Skin of body (tissue), 2 donors: ENCODE measurements around a stretch of chr4.

GRCh38 chr4:3126995-3127689 lies 52.7 kb downstream of the HTT start:
- RAMPAGE, long total RNA: no peak

- RAMPAGE, long total RNA: no peak
Measured at GRCh38 chr4:3134167-3134877, 59.8 kb downstream of the HTT start.

DNA sequence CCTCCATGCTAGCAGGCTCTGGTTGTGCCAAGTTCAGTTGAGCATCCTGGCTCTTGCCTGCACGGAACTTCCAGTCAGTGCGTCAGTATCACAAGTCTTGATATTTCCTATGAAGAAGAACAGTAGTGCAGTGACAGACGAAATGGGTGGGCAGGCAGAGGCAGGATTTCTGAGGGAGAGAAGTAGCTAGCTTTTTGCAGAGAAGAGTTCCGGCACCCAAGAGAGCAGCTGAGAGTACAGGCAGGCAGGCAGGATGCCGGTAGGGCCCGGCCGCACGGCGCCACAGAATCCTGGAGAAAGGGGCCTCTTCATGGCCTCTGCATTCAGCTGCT lies 56.1 kb upstream of the MSANTD1 start:
- RAMPAGE, long total RNA: no peak

DNA sequence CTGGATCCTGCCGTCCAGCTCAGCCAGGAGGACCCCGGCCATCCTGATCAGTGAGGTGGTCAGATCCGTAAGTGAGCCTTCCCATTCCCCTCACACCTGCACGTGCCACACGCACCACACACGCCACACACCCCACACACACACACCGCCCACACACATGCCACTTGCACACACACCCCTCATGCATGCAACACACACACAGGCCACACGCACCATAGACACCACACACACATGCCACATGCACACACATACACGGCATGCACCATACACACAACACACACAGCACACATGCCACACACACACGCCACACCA lies 20.1 kb upstream of the MSANTD1 start:
- RAMPAGE, long total RNA: no peak

DNA sequence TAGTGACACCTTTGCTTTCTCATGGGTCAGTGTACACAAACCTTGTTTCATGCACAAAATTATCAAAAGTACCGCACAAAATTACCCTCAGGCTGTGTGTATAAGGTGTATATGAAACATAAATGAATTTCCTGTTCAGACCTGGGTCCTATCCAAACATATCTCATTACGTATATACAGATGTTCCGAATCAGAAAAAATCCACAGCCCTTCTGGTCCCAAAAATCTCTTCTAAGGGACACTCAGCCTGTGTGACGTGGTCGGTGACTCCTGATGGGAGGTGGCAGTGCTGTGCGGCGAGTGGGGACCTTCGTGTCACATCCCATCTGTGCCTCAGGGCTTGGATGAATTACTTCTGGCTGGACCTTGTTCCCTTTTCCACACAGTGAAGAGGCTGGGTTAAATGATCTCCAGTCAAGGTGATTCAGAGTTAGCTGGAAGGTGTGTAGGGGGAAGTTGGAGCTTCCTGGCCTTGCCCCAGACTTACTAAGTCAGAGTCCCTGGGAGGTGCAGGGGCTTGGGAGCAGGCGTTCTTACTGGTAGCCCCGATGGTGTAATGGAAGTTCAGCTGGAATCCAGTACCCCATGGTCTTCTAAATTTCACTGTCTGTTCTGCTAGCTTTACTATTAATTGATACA lies 18.9 kb downstream of the RGS12 start:
- RAMPAGE, long total RNA: no peak

DNA sequence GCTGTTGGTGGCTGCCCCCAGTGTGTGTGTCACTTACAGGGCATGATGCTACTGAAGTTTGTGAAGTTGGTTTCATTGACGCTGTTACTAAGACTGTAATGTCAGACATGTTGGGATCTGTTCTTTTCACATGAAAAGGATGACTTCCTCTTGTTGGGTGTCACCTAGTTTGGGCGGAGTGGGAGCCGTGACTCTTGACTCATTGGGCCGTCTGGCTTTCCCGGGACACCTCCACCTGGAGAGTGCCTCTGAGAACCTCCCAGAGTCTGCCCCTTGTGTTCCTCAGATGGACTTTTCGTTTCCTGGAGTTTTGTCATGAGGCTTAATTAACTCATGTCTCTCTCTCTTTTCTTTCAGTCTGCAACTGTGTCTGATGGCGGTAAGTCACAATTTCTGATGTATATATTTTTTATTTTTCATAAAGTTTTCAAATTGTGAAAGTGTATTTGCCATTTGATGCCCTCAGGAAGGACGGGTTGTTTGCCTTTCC lies 55.7 kb upstream of the HGFAC start:
- RAMPAGE, long total RNA: no peak

DNA sequence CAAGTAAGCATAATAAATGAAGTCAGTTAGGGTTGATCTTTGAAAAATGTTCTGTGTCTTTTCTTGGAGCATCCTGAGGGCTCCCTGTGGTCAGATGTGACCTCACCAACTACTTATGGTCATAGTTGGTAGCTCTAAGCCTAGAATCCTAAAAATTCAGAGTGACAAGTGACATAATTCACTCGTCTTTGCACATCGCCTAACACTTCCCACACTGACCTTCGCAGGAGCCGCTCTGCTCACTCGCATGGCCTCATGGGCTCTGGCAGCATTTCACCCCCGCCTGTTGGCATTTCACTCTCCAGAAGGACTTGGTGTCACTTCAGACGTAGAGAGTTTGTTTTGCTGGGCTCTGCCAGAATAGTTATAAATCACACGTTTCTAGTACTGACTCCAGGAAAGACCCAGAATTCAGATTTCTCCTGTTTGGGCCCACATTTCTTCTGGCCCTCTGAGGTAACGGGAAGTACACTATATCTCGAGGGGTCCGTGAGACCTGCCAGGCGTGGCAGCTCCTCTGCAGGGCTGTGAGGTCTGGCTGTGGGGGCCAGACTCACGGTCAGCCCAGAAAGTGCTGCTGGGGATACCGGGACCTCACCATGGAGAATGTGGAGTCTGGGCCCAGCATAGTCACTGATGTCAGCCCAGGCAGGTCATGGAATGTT lies 38.8 kb upstream of the HGFAC start:
- RAMPAGE, long total RNA: no peak

DNA sequence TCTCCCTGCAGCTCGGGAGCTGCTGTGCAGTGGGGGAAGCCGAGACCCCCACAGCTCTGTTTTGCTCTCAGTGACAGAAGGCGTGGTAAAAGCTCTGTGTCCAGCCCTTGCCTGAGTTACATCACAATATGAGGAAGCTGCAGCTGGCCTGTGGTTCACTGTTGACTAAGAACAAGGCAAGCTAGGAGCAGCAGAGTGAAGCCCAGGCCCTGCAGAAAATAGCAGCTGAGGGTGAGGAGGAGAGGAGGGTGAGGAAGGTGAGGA lies 88.4 kb upstream of the ADRA2C start:
- RAMPAGE, long total RNA: no peak

DNA sequence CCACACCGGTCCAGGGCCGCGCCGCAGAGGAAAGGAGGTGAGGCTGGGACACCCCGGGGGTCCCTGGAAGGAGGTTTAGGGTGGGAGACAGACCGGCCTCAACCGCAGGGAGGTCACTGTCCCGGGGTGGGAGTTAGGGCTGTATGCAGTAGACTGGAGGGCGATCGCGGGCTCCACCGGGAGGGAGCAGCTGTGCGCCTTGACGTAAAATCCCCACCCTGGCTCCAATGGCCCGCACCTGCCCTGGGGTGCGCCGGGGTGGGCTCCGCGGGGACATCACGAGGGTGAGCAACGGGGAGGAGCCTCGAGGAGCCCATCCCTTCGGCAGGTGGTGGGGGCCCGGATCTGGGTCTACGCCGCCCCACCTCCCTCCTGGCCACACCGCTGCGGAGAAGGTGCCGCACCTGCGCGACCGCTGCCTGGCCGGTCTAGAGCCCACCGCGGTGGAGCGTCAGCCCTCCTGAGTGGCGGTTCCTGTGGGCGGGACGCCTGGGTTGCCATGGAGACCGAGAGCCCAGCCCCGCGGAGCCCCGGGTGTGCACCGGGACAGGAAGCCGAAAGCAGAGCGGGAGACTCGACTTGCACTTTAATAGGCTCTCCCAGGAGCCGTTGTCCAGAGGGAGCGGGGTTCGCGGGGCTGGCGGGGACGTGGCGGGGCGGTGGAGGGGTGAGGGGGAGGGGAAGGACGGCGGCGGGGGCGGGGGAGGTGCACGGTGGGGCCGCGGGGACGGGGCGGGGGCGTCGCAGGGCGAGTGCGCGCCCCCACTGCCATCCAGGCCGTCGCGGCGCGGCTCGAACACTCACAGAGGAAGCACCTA lies 105.2 kb downstream of the ADRA2C start:
- RAMPAGE, long total RNA: no peak

DNA sequence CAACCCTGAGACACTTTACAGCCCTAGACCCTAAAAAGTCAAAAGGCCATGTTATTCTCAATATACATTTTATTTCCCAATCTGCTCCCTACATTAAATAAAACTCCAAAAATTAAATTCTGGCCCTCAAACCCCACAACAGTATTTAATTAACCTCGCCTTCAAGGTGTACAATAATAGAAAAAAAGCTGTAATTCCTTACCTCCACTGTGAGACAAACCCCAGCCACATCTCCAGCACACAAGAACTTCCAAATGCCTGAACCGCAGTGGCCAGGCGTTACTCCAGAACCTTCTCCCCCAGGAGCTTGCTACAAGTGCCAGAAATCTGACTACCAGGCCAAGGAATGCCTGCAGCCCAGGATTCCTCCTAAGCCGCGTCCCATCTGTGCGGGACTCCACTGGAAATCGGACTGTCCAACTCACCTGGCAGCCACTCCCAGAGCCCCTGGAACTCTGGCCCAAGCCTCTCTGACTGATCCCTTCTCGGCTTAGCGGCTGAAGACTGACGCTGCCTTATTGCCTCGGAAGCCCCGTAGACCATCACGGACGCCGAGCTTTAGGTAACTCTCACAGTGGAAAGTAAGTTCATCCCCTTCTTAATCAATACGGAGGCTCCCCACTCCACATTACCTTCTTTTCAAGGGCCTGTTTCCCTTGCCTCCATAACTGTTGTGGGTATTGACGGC lies 163.3 kb downstream of the ADRA2C start:
- RAMPAGE, long total RNA: no peak

DNA sequence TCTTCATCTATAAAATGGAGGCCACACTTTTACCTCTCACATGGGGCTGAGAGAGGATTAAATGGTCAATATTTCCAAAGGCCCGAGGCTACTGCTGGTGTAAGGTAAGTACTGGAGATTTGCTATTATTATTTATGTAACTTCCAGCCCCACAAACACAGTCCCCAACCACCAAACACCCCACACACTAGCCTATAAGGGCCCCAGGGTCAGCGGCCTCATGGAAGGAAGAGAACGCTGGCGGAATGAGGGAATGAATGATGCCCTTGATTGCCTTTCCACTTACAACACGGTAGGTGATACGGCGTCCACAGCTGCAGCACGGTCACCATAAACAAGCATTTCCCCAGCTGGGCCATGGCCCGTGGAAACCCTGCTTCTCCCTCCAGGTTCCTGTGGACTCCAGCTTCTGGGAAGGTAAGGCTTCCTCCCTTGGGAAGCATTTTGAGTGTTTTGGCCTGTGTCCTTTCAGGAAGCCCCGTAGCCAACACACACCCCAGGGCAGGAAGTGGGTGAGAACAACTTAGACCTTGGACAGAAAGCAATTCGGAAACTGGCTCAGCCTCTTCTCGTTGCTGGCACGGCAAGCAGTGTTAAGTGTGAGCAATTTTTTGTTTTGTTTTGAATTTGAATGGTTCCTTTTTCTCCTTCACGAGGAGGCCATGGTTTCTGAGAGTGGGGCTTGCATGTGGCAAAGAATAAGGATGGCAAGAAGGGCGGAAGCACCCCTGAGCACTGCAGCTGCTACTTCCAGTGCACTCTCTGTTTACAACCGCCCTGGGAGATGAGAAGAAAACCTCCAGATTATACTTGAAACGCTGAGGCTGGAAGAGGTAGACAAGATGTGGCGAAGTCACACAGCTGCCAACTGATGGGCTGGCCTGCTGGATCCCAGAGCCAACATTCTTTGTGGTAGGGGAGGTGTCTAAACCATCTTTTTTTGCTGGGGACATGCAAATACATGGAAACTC lies 14.0 kb upstream of the CYTL1 start:
- RAMPAGE, long total RNA: no peak

- RAMPAGE, long total RNA: no peak
Measured at GRCh38 chr4:5051958-5052435, 717 bp downstream of the STK32B start.

DNA sequence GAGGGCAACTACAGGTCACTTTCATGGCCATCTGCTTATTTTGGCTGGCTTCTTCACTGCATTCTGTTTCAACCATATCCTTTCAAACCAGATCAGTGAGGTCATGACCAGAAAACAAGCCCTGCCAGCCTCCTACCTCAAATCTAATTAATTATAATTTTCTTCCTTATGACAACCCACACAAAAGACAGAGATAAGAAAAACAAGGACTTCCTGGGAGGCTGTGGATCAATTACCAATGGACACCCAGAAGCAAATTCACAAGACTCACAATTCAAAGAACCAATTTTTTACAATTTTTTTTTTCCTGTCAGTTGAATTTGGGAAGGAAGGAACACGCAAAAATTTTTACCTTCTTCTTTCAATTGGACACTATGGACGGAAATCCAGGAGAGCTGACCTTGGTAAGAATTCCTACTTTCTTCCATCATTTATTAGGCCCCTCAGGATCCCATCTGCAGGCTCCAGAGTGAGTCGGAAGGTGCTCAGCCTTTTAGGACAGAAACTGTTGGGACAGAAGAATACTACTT lies 183.2 kb downstream of the EVC2 start:
- RAMPAGE, long total RNA: no peak

DNA sequence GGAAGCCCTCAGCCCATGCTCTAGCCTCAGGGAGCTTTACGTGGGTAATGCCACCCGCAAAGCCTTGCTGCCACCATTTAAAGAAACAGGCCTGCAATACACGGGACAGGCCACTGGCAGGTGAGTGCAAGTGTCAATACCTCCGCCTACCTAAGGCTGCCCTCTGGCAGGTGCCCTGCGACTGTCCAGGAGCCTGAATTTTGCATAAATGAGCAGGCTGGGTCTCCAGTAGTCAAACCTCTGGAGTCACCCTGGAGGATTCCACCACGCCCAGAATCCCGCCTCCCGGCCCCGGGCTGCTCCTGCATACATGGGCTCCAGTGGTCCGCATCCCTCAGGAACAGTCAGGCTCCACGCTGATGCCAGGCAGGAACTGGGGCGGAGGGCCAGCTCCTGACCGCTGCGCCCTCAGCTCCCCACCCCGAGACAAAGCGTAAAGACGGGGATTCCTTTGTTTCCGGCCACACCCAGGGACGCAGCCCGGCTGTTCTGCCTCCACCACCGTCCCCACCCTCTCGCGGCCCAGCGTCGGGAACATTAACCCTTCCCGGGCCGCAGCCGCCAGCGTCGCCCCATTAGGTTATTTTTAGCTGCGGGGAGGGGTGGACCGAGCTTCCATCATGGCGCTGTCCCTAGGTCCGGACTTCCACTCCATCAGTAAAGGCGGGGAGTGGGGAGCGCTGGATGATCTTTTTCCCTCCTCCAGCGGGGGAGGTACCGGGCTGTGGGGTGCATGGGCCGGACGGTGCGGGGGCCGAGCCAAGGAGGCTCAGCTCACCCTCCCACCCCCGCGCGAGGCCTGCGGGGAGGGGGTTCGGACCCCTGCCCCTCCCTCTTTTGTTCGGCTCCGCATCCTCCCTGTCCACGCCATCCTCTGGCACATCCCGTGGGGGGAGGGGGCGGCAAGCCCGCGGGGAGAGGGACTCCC lies 5.5 kb downstream of the CRMP1 start:
- RAMPAGE, long total RNA: no peak

DNA sequence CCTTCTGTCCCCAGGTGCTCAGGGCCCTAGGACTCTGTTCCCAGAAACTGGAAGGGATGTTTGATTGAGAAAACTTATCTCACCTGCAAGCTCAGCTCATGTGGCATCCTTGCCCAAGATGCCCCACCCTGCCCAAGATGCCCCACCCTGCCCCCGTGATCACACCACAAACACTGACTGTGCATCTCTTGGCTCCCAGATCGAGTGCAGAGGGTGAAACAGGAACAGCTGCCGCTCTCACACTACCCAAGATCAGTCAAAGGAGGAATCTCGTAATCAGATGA lies 27.8 kb downstream of the JAKMIP1 start:
- RAMPAGE, long total RNA: no peak

GRCh38 chr4:6198102-6198789 lies 2.1 kb downstream of the JAKMIP1 start:
- RAMPAGE, long total RNA: no peak

- RAMPAGE, long total RNA: no peak
Measured at GRCh38 chr4:6657815-6658293, 16.0 kb upstream of the ENSG00000170846 start.

- RAMPAGE, long total RNA: no peak
Measured at GRCh38 chr4:6725038-6725237, 9.0 kb downstream of the BLOC1S4 start.

- RAMPAGE, long total RNA: no peak
Measured at GRCh38 chr4:6881966-6882420, 27.6 kb upstream of the TBC1D14 start.

DNA sequence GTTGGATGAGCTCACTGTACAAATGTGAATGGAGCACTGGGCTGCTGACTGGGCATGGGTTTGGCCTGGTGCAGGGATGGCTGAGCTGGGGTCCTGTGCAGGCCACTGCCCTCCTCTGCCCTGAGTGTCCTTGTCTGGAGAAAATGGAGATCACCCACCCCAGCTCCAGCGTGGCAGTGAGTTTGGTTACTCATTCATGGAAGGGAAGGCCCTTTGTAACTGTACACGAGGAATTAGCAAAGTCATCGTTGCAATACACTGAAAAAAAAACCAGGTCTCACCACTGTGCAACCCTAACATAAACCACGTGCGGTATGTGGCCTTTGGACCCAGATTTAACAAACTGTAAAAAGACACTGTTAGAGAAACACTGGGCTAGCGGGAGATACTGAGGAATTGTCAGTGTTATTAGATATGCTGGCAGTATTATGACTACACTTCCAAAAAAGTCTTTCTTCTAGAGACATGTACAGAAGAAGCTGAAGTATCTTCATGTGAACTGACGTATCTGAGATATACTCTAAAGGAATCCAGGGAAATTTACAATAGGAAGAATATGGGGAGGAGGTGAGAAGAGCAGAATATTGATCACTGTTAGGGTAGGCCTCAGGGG lies 16.0 kb upstream of the TBC1D14 start:
- RAMPAGE, long total RNA: no peak